Progenitor cell of endocrine pancreas (in vitro differentiated cells): ENCODE results near the gene AKR1B1.

- PRO-cap = no peak
Measured at GRCh38 chr7:131186704-131187230, 140.9 kb upstream of the MKLN1 start.

DNA sequence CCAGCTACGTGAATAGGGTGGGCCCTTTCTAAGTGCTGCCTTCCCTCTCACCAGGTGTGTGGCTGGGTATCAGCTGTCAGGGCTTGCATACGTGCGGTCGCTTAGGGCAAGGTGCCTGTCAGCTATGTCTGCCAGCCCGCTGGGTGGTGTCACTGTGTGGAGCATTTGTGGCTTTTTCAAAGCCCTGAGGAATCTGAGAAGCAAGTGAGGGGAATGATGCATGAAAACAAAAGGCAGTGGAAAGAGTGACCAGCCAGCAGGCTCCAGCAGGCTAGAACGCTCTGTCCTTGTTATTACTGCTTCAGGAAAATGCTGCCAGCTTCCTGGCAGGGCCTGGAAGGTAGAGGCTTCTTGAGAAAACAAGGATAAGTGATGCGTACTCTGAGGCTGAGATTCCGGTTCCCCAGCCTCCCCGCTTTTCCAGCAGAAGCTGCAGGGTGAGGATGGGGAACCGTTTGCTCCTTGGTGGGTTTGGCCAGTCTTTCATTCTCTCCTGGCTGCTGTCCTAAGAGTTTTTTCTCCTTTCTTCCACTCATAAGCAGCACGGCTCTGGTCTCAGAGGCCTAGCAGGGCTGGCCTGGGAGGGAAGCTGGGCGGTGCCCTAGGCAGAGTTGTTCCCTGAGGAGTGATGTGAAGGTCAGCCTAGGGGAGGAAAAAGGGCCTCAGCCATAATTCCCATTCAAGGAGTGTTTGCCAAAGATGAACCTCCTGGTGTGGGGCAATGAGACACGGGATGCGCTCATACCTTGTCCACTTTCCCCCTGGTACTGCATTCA is 42.9 kb upstream of the MKLN1 start:
- PRO-cap = no peak

DNA sequence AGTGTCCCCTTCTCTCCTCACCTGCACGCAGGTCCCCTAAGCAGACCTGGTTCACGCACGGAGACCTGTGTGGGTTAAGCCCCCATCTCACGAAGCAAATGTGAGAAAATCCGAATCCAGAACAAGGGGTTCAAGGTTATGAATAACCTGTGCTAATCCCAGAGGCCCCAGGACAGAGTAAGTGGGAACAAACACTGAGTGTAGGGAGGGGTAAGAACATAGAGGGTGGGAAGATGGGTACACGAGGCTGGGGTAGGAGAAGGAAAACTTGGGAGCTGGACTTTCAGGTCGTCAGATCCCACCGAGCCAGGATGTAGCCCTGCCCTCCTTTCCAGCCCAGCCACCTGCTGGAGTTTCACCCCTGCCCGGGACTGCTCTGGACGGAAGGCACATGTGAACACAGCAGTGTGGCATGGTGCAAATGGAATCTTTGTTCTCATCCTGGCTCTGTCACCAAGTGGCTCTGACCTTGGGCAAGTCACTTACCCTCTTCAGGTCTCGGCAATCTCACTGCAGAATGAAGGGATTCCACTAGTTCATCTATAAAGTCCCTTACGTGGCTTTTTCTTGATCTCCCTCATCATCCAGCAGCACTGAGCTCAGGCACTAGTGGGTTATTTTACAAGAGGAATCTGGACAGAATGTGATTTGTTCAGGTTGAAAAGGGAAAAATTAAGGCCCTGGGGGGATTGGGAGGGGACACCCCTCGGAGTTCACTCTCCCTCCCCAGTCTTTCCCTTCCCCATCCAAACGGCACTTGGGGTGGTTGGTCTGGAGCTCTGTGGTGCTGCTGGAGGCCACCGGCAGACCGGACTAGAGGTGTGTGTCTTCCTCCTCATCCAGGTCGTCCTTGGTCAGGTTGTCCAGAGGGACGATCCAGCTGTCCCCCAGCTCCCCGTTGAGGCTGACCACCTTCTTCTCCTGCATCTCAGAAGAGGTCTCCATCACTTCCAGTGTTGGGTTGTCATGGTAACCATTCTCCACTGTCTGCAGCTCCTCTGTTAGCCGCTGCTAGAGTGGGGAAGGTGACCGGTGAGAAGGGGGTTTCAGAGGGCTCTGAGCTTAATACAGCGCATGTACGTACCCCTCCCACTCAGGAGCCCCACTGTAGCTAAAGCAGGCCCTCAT is 52.6 kb downstream of the PODXL start:
- PRO-cap = no peak

- PRO-cap = no peak
Measured at GRCh38 chr7:131553865-131554366, 2.5 kb downstream of the PODXL start.

- PRO-cap = no peak
Measured at GRCh38 chr7:132251176-132251710, 325.0 kb downstream of the PLXNA4 start.

- PRO-cap = no peak
Measured at GRCh38 chr7:132402491-132403413, 173.5 kb downstream of the PLXNA4 start.

DNA sequence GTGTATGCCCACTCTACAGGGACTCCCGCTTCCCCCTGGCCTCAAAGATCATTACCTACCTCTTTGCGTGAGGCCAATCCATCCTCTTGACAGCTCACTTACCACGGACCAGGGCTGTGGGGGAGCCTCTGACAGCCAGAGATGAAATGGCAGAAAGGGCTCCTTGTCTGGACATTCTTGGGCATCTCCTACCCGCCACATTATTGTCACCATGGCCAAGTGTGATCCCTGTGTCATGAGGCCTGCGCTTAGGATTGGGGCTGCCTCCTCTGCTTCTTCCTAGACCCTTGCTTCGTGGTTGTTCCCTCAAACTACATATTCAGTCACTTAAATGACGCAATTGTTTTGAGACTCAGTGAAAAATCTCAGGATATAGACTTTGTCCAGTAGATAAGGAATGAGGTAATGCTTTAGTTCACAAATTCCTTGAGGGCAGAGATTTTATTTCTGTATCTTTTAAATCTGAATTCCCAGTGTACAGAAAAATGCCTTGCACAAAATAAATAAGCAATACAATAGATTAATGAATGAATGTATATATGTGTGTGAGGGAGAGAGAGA is 159.1 kb downstream of the PLXNA4 start:
- PRO-cap = no peak

GRCh38 chr7:132431239-132431709 is 145.0 kb downstream of the PLXNA4 start:
- PRO-cap = no peak

GRCh38 chr7:132590272-132590799 is 14.1 kb upstream of the PLXNA4 start:
- PRO-cap = no peak

DNA sequence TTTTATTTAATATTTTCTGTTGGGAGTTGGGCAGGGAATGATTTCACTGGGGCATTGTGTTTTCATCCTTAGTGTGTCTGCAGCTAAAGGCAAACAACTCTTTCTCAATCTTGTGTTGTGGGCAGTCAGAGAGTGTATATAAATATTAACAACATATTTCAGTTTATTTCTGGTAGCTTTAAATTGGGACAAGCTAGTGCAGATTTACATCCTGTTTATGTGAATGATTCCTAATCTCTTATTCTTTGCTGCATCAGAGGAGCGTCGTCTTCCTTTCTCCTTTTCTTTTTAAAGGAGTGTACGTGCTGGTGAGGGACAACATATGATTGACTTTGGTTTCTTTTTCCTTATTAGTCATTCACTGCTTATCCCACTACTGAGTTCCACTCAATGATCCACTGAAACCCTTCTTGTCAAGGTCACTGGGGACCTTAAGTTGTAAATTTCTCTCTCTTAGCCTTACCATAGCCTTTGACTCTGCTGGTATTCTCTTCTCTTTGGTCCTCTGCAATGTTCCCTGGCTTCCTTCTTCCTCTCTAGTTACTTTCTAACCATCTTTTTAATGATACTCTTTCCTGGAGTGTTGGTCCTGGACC is 116.2 kb downstream of the EXOC4 start:
- PRO-cap = no peak

DNA sequence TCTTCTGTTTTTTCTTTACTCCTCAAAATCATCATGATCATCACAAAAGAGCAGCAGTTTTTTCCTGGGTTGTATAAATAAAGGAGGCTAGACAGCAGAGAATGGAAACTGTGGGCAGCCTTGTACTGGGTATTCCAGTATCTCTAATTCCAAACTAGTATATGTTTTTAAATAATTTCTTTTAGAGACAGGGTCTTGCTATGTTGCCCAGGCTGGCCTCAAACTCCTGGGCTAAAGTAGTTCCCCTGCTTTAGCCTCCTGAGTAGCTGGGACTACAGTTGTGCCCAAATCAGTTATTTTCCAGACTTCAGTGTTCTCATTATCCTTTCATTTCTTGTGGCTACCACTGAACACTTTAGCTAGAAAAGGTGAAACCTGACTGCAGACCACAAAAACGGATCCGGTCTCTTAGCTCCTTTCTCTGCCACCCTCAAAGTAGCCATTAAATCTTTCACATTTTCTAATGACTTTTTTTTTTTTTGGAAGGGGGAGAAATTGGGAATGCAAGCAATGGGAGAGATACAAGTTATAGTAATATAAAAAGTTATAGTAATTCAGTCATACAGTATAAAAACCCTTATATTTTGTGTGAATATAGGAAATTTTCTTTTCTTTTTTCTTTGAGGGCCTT is 412.0 kb upstream of the LRGUK start:
- PRO-cap = no peak

DNA sequence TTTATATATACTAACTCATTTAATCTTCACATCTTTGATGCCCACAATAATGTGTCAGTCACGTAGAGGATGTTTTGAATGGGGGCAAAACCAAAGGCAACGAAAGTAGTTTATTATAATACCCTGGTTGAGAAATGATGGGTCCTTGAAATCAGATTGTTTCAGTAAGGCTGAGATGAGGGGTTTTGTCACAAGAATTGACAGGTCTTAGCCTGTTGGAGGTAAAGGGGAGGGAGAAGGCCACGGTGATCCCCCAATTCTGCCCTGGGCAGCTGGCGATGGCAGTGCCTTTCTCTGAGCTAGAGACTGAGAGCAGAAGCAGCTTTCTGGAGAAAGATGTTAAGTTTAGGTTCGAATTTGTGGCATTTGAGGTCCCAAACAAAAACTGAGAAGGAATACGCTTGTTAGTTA is 373.2 kb upstream of the LRGUK start:
- PRO-cap = no peak

GRCh38 chr7:133836274-133836791 is 290.8 kb upstream of the LRGUK start:
- PRO-cap = no peak

DNA sequence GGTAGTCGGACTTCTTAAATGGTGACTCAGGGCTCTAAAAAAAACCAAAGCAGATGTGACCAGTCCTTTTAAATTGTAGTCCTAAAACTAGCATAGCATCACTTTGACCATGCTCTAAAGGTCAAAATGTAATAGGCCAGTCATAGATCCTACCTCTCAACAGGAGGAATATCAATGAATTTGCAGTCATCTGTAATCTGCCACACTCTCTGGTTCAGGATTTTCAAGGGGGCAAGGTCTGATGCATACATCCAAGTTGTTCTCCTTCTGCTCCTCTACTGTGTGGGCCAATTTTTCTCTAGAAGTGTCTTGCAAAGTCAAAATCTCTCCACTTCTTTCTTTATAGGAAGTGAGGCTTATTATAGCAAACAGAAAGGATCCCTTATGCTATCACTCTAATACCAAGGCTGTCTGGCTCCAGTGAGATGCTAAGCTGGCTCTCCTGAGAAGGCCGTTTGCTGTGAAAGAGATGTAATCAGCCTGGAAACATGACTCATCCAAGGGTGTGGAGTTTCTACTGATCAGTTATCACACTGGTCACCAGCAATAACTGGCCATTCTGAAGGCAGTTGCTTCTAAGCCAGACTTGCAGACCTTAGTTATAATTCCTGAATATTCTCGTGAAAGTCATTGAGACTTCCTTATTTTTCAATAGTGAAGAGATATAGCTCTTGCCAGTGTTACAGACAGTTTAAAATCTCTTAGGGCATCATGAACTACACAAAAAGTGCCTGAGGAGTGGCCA is 43.3 kb upstream of the LRGUK start:
- PRO-cap = no peak

DNA sequence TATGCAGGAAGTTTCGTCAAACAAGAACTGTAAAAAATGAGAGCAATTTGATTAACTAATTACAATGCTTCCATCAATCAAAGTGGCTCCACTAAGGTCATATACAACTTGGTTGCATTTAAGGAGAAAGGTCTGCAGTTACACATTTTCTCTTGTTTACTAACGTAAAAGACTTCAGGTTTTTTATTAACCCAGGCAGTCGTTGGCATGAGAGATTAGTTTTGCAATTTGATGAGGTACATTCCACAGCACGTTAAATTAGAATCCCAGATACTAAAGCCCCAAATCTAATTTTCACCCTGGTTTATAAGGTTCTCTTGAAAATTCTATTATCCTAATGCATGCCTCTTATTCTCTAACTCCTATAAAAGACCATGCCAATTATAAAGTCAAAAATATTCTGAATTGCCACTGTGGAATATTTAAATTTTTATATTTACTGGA is 37.9 kb downstream of the SLC35B4 start:
- PRO-cap = no peak

DNA sequence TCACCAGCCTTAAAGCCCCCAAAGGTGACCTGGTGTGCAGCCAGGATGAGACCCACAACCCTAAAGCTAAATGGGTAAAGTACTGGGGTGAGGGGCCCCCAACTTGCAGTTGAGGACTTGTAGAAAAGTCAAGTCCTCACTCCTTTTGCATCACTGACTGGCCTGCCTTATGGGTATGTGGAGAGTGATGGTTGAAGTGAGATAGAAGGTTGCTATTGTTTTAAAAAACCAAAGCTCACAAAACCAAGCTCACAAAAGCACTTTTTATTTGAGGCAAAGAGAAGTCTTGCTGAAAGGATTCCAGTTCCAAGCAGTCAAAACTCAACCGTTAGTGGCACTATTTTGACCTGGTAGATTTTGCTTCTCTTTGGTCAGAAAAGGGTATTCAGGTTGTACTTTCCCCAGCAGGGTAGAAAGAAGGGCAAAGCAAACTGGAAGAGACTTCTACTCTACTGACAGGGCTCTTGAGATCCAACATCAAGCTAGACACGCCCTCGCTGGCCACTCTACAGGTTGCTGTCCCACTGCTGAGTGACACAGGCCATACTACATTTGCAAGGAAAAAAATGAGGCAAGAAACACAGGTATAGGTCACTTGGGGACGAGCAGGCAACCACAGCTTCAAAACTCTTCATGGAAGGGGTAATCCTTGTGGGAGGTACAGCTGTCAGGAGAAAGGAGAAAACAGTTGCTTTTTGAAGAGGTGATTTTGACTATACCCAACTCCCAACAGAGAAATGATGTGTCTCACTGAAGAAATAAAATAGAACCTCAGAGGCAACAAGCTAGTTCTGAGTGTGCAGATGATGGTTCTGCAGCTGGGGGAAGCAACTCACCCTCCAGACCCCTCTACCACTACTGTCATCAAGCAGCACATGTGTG is 16.6 kb downstream of the AKR1B1 start:
- PRO-cap = no peak

- PRO-cap = bidirectional peak, plus-strand start at chr7:134459278, minus-strand start at chr7:134459098
Measured at GRCh38 chr7:134458905-134459612, at the start of gene AKR1B1. Gene AKR1B1, minus strand, starts transcription at chr7:134459100.

GRCh38 chr7:134528015-134528599 is 740 bp downstream of the AKR1B10 start:
- PRO-cap = no peak

DNA sequence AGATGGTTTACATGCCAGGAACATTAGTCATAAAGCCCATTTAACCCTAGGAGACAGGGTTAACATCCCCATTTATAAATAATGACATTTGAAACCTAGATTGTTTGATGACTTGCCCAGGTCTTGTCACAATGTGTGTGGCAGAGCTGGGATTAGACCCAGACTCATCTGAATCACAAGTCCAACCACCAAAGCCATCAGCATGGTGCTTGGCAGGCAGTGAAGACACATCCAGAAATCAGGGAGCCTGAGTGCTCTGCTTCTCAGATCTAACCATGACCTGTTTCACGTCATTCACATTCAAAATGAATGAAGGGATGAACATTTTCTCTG is 6.1 kb downstream of the AKR1B10 start:
- PRO-cap = no peak

DNA sequence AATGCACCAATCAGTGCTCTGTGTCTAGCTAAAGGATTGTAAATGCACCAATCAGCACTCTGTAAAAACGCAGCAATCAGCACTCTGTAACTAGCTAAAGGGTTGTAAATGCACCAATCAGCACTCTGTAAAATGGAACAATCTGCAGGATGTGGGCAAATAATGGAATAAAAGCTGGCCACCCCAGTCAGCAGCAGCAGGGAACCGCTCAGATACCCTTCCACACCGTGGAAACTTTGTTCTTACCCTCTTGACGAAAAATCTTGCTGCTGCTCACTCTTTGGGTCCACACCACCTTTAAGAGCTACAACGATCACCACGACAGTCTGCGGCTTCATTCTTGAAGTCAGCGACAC is 16.0 kb downstream of the AKR1B15 start:
- PRO-cap = no peak